ENCODE results near the genes LUZP2 and MUC15.

- PRO-cap, result no peak
Observed at GRCh38 chr11:19793304-19793721, 80.7 kb downstream of the NAV2 start.

DNA sequence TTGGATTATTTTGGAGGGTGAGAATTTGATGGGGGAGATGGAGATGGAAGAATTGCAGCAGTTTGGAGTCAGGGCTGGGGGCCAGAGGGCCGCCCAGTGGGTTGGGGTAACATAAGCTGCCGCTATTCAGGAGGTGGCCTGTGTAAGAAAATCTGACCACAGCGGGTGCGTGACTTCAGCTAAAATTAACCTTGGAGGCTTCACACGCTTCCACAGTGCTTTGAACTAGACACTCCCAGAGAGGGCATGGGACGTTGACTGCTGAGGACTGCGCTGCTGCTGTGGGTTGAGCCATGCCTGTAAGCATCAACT, 100.8 kb downstream of the NAV2 start:
- PRO-cap, result no peak

DNA sequence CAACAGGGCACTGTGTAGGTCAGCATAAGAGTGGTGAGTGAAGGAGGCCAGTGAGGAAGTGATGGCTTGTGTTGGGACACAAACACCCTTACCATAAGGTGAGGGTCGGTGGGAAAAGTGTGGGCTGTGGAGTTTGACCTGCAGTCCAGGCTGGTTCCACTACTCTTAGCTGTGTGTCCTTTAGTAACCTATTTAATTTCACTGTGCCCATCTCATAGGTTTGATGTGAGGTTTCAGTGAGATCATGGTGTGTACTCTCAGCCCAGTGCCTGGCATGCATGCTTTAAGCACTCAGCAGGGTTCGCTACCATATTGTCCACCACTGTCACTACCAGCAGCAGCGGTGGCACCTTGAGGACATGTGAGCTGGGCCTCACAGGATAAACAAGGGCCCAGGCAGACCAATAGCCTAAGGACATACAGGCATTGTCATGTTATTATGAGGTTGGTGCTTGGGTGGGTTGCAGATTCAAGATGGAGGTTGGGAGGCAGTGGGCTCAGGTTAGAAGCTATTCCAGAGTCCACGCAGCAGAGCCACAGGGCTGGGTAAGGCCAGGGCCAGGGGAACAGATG, 201.8 kb downstream of the DBX1 start:
- PRO-cap, result no peak

DNA sequence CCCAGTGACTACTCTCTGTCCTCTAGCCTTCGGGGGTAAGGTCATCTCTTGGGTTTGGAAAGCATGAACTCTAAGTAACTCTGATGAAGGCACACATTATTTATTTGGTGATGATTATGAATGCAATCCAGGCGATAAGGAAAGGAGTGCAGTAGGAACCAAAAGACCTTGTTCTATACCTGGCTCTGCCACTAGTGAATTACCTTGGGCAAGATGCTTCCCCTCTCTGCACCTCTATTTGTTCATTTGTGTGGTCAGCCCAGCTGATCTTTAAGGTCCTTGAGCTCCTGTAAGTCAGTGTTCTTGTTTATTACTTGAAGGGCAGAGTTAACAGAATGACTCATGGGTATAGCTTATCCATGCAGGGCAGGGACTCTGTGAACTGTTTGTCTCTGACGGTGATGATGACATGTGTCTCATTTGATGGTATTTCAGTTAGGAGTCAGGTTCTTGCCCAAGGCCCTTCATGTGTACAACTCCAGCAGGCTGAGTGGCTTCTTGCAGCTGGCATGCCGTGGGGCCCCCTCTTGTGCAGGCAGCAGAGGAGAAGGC, 165.3 kb downstream of the DBX1 start:
- PRO-cap, result no peak

GRCh38 chr11:20015612-20016249, 144.5 kb downstream of the DBX1 start:
- PRO-cap, result no peak

DNA sequence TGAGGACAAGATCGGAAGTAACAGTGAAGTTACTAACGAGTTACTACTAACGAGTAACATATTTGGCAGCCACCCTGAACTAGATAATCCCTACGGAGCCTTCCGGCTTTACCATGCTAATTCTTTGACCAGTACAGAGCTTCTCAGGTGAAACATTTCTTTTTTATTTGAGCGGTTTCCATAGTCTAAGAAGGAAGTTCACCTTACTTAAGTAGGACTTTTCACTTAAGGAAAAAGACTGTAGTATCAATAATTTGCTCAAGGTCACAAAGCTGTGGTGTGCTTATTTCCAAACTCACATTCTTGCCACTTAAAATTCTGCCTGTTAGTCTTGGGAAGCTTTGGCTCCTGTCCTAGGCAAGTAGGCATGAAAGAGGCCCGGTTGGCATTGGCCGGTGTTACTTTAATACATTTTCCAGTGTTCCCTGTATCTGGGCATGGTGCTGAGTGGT, 1.0 kb downstream of the PRMT3 start:
- PRO-cap, result unidirectional peak, minus-strand start at position 81 of the sequence

- PRO-cap, result no peak
Observed at GRCh38 chr11:20501865-20502359, 97.5 kb upstream of the SLC6A5 start.

- PRO-cap, result no peak
Observed at GRCh38 chr11:22193525-22194162, 759 bp downstream of the ANO5 start.

DNA sequence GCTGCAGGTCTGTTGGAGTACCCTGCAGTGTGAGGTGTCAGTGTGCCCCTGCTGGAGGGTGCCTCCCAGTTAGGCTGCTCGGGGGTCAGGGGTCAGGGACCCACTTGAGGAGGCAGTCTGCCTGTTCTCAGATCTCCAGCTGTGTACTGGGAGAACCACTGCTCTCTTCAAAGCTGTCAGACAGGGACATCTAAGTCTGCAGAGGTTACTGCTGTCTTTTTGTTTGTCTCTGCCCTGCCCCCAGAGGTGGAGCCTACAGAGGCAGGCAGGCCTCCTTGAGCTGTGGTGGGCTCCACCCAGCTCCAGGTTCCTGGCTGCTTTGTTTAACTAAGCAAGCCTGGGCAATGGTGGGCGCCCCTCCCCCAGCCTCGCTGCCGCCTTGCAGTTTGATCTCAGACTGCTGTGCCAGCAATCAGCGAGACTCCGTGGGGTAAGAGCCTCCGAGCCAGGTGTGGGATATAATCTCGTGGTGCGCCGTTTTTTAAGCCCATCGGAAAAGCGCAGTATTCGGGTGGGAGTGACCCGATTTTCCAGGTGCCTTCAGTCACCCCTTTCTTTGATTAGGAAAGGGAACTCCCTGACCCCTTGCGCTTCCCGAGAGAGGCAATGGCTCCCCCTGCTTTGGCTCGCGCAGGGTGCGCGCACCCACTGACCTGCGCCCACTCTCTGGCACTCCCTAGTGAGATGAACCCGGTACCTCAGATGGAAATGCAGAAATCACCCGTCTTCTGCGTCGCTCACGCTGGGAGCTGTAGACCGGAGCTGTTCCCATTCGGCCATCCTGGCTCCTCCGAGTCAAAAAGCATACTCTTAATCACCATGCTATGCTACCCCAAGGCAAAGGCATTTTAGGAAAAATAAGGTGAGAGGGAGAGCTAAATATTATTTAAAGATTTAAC, 97.0 kb downstream of the FANCF start:
- PRO-cap, result bidirectional peak, plus-strand start at position 395 of the sequence, minus-strand start at position 192 of the sequence; unidirectional peak, minus-strand start at position 608 of the sequence; unidirectional peak, minus-strand start at position 792 of the sequence

- PRO-cap, result bidirectional peak, plus-strand start at chr11:24496896, minus-strand start at chr11:24496755; bidirectional peak, plus-strand start at chr11:24497193, minus-strand start at chr11:24496978
Observed at GRCh38 chr11:24496509-24497391, at the start of gene LUZP2. TSS of gene LUZP2 (plus strand) at chr11:24497053.

DNA sequence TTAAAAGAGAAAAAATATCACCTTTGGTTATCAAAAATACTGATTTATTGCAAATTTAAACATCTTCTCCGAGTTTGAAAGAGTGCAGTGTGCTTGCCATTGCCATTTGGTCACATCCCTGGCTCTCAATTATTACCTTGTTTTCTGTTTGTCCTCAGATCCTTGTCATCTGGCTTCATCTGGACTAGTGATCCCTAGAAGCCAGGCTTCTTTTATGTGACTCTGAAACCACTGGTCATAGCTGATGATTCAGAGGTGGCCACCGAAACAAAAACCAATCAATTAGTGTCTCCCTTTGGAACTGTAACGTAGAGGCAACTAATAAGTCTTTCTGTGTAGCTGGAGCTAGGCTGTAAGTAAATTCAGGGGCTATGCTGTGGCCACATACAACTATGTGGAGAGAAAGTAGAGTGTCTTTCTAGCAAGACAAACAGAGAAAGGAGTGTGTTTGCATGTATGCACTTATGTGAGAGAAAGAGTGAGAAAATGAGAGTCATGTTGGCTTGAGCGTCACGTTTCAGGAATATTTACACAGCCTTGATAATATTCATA, 238.0 kb downstream of the LUZP2 start:
- PRO-cap, result no peak

- PRO-cap, result no peak
Observed at GRCh38 chr11:26571837-26573348, at the start of gene MUC15. TSS of gene MUC15 (minus strand) at chr11:26572263.

- PRO-cap, result bidirectional peak, plus-strand start at chr11:26965718, minus-strand start at chr11:26965502
Observed at GRCh38 chr11:26965442-26966010, 28.4 kb upstream of the FIBIN start.

GRCh38 chr11:26991952-26992405, 1.9 kb upstream of the FIBIN start:
- PRO-cap, result no peak

DNA sequence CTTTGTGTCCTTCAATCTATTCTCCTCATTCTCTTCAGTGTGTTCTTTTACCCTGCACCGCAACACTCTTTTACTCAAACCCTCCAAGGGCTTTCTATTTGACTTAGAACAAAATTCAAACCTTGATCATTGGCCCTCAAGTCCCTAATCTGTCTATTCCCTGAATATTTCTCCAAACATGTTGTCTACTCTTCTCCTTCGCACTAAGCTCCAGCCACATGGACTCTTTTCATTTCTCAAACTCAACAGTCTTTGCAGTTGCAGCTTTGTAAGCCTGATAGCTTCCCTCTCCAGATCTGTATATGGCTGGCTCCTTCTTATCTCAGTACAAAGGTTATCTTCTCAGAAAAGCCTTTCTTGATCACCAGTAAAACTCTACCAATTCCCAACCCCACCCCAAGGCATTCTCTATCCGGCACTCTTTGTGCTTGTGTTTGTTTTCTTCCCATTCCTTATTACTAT, 147.3 kb downstream of the BBOX1 start:
- PRO-cap, result no peak

DNA sequence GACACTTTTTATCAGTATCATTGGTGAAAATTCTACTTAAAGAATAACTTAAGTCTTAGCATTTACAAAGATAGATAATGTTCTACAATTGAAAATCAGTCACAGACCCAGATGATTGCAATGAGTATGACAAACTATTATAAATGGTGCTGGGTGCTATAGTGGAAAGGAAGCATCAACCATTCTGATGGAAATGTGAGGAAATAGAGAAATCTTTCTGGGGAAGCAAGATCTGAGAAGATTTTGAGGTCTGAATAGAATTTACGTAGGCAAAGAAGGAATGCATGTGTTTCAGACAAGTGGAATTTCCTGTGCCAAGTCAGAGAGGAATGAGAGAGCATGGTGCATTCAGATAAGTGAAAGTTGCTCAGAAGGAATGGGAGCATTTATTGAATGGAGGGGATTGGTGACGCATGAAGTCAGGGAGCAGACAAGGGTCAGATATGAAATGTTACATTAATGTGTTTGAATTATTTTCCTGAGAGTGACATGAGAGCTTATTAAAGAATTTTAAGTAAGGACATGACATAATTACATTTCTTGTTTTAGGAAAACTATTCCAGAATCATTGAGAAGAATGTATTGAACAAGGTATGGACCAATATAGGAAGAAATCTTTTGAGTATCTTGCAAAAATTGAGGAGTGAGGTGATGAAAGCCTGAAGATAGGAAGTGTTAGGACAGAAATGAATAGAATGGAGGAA, 725.5 kb downstream of the METTL15 start:
- PRO-cap, result no peak

DNA sequence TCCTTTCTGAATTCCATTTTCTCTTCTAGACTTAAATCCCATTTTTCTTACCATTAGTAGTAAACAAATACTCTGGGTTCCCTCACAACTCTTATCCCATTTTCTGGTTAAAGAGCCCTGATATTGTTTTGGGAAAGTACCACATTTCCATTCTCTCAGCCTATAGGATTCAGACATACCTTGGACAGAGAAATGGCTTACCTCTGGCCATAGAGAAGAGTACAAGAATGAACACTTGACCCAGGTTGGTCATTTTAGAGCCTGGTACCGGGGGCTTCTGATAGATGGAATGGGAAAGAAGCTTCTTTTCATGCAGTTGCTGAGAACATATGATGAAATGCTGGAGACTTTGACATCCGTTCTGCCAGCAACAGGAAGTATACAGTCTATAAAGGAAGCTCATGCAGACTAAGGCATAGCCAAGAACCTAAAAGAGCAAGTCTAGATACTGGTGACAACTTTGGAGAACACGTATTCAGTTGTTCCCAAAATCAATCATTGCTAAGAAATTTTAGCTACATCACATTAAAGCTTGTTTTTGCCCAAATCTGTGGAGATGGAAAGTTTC, 894.5 kb downstream of the METTL15 start:
- PRO-cap, result no peak

- PRO-cap, result no peak
Observed at GRCh38 chr11:31686732-31687234, 124.3 kb downstream of the PAX6 start.

- PRO-cap, result no peak
Observed at GRCh38 chr11:32102951-32103621, 12.2 kb downstream of the RCN1 start.

DNA sequence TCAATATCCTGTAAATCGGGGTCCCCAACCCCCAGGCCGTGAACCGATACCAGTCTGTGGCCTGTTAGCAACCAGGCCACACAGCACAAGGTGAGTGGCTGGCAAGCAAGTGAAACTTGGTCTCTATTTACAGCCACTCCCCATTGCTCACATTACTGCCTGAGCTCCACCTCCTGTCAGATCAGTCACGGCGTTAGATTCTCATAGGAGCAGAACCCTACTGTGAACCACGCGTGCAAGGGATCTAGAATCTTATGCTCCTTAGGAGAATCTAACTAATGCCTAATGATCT, 27.8 kb upstream of the DEPDC7 start:
- PRO-cap, result no peak

Data from WTC11 (cell line).